ENCODE results near the genes CLDN18 and NME9.

DNA sequence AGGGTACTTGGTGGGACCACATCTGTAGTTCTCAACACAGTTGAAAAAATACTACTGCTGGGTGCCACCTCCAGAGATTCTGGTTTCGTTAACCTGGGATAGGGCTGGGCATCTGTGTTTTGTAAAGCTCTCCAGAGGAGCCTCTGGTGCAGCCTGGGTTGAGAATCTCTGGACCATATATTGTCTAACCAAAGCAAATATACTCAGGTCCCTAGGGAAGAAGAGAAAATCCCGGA lies 52.2 kb upstream of the RAB6B start:
- PRO-cap, result no peak
- RAMPAGE, long total RNA, result no peak

GRCh38 chr3:134243156-134244008 lies 7.3 kb downstream of the RYK start:
- PRO-cap, result no peak
- RAMPAGE, long total RNA, result no peak

DNA sequence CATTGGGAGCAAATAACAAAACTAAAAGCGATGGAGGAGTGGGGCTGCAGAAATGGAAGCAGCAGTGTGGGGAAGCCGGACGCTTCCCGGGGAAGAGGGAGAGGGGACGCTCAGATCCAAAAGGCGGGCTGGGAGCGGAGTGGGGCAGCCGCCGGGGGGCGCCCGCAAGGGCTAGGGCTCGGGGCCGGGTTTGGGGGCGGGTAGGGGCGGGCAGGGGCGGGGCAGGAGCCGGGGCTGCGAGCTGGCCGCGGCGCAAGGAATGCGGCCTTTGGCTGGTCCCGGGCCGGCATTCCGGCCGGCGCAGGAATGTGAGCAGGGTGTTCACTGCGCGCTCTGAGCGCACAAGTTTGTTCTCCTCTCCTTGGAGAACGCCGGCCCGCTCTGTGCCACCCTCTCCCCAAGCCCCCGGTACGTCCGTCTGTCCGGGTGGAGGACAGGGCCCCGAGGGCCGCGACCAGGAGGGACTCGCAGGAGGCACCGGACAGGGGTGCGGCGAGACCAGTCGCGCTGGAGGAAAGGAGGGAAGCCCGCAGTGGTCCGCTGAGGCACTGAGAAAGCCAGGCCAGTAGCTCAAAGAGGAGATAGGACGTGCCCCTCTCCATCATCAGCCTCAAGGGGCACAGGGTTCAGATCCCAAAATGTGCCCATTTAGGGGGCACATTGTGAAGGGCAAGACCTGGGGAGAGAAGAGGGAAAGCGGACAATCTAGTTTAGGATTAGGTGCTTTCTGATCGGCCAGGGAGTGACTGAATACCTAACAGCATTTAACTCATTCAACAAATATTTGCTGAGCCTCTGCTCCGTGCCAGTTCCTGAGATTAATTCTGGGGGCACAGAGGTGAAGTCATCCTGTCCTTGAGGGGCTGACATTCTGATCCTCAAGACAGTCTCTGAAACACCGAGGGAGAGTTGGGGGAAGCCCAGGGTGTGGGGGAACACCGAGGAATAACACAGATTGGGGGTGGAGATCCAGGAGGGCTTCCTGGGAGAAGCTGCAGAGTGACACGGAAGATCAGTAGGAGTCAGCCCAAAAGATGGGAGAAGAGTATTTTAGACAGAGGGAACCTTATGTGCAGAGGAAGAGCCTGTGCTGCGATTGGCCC lies 60.7 kb downstream of the AMOTL2 start:
- PRO-cap, result bidirectional peak, plus-strand start at position 289 of the sequence, minus-strand start at position 141 of the sequence; bidirectional peak, plus-strand start at position 954 of the sequence, minus-strand start at position 782 of the sequence
- RAMPAGE, long total RNA, result no peak

GRCh38 chr3:134333268-134334167 lies 40.7 kb downstream of the AMOTL2 start:
- PRO-cap, result bidirectional peak, plus-strand start at chr3:134333939, minus-strand start at chr3:134333666
- RAMPAGE, long total RNA, result no peak

DNA sequence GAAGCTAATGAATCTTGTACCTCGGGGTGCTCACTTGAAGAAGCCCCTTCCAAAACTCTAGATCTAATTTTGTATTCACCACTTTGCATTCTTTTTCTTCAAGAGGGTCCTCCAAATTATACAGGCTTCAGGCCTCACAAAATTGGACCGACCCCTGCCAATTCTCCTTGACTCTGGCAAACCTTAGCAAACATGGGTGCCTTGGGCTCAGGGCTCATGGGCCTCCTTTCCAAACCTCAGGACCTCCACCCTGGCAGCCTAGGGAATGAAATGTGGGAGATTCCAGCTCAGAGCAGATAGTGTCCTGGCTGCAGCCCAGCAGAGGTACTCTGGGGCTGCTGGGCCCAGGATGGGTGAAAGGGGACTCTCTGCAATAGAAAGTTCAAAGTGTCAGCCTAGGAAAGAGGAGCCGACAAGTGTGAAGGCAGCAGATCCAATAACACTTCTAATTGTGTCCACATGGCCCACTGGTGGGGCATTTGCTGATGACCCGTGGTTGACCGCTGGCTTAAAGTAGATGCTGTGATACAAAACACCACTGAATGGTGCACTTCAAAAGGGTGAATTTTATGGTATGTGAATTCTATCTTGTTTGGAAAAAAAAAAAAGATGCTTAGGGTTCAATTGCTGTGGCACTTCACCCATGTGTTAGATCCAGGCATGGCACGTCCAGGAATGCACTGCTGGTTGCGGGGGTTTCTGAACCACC lies 21.1 kb downstream of the AMOTL2 start:
- PRO-cap, result no peak
- RAMPAGE, long total RNA, result no peak

GRCh38 chr3:134361439-134361871 lies 12.8 kb downstream of the AMOTL2 start:
- PRO-cap, result no peak
- RAMPAGE, long total RNA, result no peak

- PRO-cap, result bidirectional peak, plus-strand start at chr3:134373148, minus-strand start at chr3:134373232; bidirectional peak, plus-strand start at chr3:134373369, minus-strand start at chr3:134373727
- RAMPAGE, long total RNA, result no peak
These were observed 1.5 kb downstream of the AMOTL2 start for GRCh38 chr3:134372471-134373473.

GRCh38 chr3:134484810-134485797 lies 681 bp downstream of the ANAPC13 start:
- PRO-cap, result unidirectional peak, plus-strand start at chr3:134485132; bidirectional peak, plus-strand start at chr3:134485378, minus-strand start at chr3:134485302; bidirectional peak, plus-strand start at chr3:134485754, minus-strand start at chr3:134485705
- RAMPAGE, long total RNA, result no peak

- PRO-cap, result no peak
- RAMPAGE, long total RNA, result no peak
These were observed 21.1 kb downstream of the CEP63 start for GRCh38 chr3:134506829-134507510.

DNA sequence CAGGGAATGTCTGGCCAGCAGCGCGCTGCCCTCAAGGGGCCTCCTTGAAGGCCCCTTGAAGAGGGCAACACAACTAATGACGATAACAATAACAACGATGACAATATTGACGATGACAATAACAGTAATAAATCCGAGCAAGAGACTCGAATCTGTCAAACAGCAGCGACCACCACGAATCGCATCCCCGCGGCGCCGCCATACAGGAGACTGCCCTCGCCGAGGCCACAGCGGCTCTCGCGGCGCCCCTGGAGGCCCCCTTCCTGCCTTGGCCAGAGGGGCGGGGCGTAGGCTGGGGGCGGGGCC lies 277 bp upstream of the PPP2R3A start:
- PRO-cap, result bidirectional peak, plus-strand start outside the sequence, minus-strand start at position 239 of the sequence
- RAMPAGE, long total RNA, result no peak

GRCh38 chr3:136147526-136148108 lies 48.5 kb downstream of the MSL2 start:
- PRO-cap, result no peak
- RAMPAGE, long total RNA, result no peak

GRCh38 chr3:136630678-136631187 lies 121.4 kb downstream of the STAG1 start:
- PRO-cap, result no peak
- RAMPAGE, long total RNA, result no peak

- PRO-cap, result no peak
- RAMPAGE, long total RNA, result no peak
These were observed 76.8 kb downstream of the STAG1 start for GRCh38 chr3:136675201-136675913.

- PRO-cap, result no peak
- RAMPAGE, long total RNA, result no peak
These were observed 3.7 kb upstream of the IL20RB start for GRCh38 chr3:136954116-136954372.

DNA sequence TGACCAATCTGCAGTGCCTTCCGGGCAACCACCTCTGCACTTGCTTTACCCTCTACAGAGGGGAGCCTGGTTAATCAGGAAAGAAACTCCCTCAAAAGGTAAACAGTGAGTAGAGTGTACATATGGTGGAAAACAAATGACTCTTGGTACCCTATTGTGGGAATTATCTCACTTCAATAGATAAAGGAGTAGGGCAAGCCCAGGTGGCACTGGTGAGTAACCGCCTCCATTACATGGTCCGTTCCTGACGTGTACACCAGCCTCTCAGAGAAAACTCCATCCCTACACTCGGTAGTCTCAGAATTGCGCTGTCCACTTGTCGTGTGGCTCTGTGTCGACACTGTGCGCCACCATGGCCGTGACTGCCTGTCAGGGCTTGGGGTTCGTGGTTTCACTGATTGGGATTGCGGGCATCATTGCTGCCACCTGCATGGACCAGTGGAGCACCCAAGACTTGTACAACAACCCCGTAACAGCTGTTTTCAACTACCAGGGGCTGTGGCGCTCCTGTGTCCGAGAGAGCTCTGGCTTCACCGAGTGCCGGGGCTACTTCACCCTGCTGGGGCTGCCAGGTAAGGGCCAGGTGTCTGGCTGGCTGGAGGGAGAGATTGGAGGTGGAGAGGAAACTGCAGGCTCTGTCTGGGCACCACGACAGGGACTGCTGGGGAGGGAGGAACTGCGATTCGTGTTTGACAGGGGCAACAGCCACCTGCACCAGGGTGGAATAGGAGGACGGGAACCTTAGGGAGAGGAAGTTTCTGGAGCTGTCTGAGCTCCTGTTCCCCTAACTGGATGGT lies 11.2 kb upstream of the CLDN18 start:
- PRO-cap, result no peak
- RAMPAGE, long total RNA, result no peak

DNA sequence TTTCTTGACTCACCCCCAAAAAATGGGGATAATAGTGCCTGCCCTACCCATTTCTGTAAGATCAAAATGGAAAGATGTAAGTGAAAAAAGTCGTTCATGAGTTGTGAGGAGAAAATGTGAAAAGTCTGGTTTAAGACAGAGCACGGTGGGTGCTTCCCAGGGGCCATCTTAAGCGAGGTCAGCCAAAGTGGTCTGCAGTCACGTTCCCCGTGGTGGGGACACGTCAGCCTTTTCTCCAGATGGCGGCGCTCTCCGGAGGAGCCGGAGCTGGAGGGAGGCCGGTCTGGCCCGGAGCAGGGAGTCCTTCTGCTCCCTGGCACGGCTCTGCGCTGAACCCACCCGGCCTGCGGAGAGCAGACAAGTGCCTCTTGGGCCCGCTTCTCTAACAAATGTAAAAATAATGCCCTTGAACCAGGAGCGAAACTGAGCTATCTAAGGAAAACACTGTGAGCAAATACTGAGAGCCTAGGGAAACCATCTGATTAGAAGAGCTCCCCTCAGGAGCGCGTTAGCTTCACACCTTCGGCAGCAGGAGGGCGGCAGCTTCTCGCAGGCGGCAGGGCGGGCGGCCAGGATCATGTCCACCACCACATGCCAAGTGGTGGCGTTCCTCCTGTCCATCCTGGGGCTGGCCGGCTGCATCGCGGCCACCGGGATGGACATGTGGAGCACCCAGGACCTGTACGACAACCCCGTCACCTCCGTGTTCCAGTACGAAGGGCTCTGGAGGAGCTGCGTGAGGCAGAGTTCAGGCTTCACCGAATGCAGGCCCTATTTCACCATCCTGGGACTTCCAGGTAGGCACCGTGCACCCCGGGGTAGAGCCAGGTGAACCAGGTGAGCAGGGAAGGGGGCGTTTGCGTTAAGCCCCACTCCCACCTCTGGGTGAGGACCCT lies at the start of gene CLDN18:
CLDN18 (plus strand) TSS at position 517 of the 896 bp plus-strand sequence.
- PRO-cap, result no peak
- RAMPAGE, long total RNA, result no peak

GRCh38 chr3:138053478-138053723 lies 43.4 kb downstream of the CLDN18 start:
- PRO-cap, result no peak
- RAMPAGE, long total RNA, result no peak

GRCh38 chr3:138329114-138330208 lies at the start of gene NME9:
TSS of gene NME9 (minus strand) at chr3:138329851.
- PRO-cap, result unidirectional peak, minus-strand start at chr3:138329703; bidirectional peak, plus-strand start at chr3:138330064, minus-strand start at chr3:138329763
- RAMPAGE, long total RNA, result no peak

- PRO-cap, result no peak
- RAMPAGE, long total RNA, result no peak
These were observed 3.5 kb downstream of the MRAS start for GRCh38 chr3:138351863-138352269.

DNA sequence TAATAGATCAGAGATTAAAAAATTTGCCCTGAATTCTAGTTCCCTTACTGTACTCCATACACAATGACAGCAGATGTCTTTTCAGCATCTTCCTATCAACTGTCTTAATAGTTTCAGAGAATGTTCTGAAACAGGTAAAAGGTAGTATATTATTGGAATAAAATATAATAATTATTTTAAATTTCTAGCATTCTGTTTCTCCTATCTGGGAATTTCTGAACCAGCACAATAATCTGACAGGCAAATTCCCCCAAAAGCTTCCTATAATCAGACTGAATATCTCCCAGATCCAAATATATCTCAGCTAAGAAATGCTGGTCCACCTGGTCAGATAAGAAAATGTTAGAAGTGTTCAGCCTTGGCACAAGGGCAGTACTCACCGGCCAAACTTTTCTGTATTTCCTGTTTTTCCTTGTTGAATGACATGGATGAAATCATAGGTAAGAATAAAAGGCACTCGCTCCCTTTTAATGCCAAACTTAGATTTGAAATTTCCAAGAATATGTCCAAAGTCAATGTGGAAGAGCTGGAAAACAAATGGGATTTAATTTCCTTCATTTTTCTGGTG lies 48.8 kb downstream of the FAIM start:
- PRO-cap, result no peak
- RAMPAGE, long total RNA, result no peak

Measured in GM23338 (cell line).